ENCODE results near the genes CBY1, JOSD1 and GTPBP1.

GRCh38 chr22:38271820-38272877, 661 bp downstream of the TMEM184B start:
- PRO-cap: no peak

GRCh38 chr22:38316426-38316644, 898 bp downstream of the CSNK1E start:
- PRO-cap: no peak

DNA sequence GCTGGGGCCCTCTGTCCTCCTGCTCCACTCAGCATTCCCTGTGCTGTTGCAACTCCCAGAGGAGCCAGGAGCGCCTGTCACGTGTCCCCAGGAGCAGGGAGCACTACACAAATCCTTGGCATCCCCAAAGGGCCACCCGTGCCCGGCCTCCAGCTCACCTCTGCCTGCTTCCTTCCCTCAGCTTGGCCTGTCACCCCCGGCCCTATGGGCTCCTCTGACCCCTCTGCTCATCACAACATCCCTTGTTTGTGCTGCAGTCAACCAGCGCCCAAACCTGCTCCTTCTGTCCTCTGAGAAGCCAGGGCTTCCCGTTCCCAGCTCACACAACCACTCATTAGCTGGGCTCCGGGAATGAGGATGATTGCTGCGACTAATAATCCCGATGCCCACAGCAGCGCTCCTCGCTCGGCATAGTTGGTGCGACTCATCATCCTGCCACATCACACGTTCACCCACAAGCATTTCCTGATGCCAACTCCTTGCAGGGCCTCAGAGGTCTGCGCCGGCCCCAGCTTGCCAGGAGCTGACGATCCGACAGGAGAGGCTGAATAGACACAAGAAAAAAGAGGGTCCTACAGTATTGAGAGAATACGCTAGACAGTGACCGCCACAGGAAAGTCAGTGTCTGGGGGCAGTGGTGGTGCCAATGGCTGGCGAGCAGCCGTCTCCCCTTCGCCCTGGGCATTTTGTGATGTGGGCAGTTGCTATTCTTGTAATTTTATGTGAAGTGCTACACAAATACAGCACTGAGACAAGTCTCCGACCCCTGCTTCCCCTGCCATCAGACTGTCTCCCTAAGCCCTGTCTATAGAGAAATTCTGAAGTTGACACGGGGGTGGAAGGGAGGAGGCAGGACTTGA, 10.6 kb upstream of the CSNK1E start:
- PRO-cap: no peak

DNA sequence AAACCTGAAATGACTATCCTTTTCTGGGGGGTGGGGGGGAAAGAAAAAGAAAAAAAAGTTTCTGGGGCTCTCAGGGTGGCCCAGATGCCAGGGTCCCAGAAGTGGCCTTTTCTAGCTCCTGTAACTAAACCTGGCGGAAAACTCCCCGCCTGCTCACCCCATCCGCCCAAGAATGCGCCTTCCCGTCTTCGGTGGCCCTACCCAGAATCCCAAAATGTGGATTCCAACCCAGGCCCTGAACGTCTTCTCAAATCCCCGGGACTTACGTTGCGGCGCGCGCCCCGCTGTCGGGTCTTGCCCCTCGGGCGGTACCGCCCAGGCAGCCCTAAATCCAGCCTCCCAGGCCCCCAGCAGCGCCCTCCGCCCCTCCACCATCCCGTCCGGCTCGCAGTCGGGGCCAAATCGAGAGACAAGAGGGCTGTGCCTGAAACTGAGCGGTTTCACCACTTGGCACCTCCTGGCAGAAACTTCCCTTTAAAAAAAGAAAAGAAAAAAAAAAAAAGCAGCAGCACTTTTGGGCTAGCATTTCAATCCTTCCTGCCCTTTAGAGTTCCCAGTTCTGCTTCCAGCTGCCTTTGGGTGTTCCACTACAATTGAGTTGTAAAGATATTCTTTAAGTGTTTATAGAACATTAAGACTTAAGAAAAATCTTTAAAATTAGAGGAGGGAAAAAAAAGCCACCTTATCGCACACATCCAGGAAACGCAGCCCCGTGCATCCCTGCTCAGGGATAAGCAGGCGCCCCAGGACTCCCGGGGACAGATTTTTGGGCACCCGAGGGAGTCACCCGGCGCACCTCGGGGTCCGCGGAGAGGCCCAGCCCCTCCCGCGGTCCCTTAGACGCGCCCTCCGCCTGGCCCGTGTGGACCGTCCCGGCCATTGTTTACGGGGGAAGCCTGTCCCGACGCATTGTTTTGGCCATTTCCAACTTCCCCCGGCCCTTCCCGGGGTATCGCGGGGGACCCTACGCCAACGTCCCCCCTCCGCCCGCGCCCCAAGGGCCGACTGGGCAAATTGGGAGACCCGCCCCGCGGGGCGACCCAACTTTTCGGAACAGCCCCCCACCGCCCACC, 57.6 kb downstream of the KCNJ4 start:
- PRO-cap: bidirectional peak, plus-strand start at position 390 of the sequence, minus-strand start at position 393 of the sequence; bidirectional peak, plus-strand start at position 839 of the sequence, minus-strand start at position 885 of the sequence

DNA sequence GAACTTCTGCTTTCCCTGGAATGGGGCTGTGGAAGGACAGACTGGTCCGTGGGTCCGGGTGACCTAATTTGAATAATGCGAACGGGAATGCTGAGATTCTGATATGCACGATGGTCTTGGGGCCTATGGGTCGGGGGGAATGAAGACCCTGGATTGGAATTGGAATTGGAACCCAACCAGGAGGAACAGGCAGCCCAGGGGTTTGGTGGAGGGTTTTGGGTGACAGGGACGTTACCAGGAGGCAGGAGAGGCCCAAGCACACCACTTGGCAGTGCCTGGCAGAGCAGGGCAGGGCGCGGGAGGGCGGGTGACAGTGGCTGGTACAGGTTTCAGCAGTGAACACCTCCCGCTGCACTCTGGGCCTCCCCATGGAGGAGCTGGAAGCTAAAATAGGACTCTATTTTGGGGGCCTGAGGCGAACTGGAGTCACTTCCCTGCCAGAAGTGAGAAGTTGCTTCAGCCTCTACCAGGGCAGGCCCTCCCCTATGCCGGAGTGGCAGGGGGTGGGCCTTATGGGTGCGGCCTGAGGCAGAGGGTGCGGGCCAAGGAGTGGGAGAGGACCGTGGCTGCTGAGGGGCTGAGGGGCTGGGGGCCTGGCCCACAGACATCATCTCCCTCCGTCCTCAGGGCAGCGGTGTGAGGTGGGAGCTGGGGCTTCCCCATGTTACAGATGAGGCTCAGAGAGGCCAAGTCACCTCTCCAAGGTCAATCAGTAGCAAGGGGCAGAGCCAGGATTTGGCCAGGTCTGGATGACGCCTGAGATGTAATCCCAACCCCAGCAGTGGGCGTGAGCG, 39.5 kb downstream of the KCNJ4 start:
- PRO-cap: no peak

DNA sequence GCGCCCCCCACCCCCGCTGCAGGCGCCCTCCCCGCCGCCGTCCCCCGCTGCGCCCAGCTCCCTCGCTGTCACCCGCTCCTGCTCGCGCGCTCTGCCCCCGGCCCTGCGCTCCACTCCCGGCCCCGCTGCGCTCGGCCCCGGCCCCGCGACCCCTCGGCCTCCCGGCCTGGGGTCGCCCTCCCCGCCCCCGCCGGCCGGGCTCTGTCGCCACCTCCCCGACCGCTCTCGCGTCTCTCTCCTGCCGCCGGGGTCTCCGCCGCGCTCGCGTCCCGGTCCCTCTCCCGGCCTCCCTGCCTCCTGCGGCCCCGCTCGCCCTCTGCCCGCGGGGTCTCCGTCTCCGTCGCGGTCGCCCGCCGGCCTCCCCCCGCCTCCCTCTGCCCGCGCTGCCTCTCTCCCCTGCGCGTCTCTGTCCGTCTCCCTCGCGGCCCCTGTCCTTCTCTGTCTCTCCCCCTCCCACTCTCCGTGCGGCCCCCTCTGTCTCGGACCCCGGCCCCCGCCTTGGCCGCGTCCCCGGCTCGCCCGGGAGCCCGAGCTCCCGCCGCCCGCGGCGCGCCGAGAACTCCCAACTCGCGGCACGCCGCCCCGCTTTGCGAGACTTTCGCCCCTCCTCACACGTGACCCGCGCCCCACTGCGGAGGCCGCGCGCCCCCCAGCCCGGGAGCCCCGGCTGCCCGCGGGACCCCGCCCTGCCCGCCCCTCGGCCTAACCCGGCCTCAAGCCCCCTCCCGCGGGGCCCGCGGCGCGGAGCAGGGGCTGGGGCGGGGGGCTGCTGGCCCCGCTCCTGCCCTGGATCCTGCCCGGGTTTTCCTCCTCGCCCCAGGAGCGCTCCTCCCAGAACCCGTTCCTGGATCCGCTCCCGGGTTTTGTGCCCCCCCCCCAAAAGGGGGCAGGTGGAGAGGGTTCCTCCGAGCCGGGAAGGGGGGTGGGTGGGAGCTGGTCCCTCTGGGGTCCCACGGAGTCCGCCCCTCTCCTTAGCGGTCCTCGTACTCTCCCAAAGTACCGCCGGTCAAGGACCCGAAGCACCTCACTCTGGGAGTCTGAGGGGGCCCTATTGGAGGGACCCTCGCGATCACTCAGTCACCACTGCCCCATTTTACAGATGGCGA, 679 bp upstream of the KCNJ4 start:
- PRO-cap: no peak

GRCh38 chr22:38484968-38485674, 17.2 kb downstream of the KDELR3 start:
- PRO-cap: no peak

DNA sequence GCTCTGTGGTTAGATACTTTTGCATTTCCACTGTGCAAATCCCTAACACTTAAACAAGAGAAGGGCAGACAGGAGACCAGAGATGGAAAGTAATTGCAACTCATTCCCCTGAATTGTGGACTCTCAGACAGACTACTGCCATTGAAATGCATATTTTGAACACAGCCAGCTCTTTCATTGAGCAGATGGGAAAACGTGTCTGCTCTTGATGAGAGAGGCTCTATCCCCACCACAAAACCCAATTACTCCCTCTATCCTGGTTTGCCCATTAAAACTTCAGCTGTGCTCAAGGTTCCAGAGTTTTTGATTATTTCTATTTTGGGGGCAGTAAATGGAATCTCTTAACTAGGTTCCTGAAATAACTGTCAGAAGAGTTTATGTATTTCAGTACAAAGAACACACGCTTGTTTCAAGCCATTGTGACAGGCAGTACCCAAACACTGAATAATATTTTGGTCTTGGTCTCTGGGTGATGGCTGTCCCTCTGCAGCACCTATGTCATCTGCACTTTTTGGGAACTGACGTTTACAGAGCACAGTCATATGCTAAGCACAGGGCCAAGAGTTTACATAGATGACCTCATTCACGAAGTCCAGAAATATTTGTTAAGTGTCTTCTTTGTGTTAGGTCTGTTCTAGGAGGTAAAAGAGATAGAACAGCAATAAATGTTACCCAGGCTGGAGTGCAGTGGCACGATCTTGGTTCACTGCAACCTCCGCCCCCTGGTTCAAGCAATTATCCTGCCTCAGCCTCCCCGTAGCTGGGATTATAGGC, 41.6 kb downstream of the FAM227A start:
- PRO-cap: no peak

- PRO-cap: bidirectional peak, plus-strand start at chr22:38656660, minus-strand start at chr22:38656365; bidirectional peak, plus-strand start at chr22:38657045, minus-strand start at chr22:38656927
Measured at GRCh38 chr22:38656196-38657167, at the start of gene CBY1. TSS of gene CBY1 (plus strand) at chr22:38656638.

GRCh38 chr22:38700140-38701232, at the start of gene JOSD1:
TSS of gene JOSD1 (minus strand) at chr22:38700943.
- PRO-cap: bidirectional peak, plus-strand start at chr22:38700402, minus-strand start at chr22:38700404; bidirectional peak, plus-strand start at chr22:38701121, minus-strand start at chr22:38700940

DNA sequence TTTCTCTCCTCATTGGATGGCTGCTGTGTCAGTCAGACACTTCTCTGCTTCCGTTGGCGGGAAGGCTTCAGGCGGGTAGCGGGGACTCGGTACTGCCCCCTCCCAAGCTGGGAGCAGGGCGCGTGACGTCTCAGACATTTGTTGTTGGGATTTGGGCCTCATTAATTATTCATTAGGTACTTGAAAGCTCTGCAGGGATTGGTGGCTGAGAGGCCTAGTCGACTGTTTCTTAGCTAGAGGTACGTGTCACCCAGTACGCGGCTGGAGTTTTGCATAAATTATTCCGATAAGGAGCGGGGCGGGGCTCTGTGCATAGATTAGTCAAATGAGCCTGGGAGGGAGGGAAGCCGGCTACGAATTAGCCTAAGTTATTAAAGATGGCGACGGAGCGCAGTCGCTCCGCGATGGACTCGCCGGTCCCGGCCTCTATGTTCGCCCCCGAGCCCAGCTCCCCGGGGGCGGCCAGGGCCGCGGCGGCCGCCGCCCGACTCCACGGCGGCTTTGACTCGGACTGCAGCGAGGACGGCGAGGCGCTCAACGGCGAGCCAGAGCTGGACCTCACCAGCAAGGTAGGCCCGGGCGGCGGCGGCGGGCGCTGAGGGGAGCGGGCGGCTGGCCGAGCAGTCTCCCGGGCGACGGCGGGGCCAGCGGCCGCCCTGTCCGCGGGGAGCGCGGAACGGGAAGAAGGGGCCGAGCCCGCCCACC, at the start of gene GTPBP1:
Gene GTPBP1, plus strand, starts transcription at position 366 of the 705 bp plus-strand sequence.
- PRO-cap: bidirectional peak, plus-strand start at position 161 of the sequence, minus-strand start outside the sequence; unidirectional peak, plus-strand start at position 371 of the sequence

DNA sequence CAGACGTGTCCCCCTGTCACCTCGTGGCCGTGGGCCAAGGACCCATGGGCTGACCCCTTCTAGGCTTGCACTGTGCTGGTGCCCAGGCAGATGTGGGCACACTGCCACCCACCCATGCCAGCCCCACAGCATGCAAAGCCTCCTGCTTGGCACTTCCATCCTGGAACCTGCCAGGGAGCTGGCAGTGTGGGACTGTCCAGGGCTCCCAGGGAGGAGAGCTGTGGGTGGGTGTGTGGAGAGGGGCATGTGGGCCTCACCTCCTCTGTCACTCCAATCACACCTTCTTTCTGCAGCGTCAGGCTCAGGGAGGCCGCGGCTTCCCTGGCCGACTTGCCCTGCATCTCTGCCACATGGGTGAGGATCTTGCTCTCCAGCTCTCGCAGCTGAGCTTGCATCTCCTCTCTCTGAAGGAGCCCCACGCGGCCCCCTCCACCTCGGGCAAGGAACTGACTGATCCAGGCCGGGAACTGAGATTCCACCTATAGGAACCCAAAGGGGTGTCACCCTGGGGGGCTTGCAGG, 16.3 kb downstream of the SUN2 start:
- PRO-cap: no peak

DNA sequence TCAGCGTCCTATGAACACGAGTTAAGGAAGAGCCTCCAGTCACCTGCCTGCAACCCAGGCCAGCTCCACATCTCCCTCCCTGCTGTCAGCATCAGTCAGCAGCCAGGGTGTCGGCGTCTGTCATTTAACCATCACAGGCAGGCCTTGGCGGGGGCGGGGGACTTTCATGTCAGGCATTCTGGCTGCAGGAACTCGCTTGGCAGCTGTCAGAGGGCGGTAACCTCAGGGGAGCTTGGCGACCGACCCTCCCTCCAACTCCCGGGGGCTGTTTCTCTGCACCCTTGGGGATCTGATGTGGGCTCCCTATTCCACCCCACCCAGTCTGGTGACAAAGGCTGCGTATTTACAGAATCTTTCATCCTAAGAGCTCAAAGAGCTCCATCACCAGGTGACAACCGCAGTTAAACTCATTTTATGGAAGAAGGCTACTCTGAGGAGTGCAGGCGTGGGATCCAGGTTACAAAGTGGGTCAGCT, 2.8 kb upstream of the SUN2 start:
- PRO-cap: no peak

- PRO-cap: no peak
Measured at GRCh38 chr22:38864078-38864922, 7.7 kb downstream of the CBX6 start.

- PRO-cap: no peak
Measured at GRCh38 chr22:38873817-38874348, 1.9 kb upstream of the CBX6 start.

DNA sequence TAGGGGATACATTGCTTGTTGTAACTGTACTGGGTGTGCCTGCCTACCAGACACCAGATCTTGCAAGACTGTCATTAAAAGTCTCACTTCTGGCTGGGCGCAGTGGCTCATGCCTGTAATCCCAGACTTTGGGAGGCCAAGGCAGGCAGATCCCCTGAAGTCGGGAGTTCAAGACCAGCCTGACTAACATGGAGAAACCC, 35.4 kb upstream of the APOBEC3A start:
- PRO-cap: no peak

DNA sequence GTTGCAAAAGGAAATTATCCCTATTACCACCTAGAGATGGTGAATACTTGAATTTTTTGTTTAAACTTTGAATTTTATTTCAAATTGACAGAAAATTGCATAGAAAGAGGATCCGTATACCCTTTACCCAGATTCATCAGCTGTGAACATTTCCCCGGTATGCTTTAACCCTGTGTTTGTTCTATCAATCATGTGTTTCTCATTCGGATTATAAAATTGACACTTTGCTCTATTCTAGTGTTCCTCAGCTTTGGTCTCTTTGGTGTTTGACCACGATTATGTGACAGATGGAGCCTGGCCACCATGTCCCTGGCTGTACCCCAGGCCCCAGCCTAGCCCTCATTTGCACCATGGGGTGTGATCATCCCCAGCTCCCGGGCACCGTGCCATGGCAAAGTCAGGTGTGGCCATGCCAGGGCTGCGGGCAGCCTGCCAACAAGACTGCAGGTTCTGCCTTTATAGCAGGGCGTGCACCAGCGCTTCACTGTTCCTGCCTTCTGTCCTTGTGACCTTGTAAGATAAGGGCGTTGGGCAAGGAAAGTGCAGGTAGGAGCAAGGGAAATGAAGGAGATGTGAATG, 22.5 kb upstream of the APOBEC3A start:
- PRO-cap: no peak

- PRO-cap: no peak
Measured at GRCh38 chr22:38966243-38966442, 8.7 kb downstream of the APOBEC3A start.

DNA sequence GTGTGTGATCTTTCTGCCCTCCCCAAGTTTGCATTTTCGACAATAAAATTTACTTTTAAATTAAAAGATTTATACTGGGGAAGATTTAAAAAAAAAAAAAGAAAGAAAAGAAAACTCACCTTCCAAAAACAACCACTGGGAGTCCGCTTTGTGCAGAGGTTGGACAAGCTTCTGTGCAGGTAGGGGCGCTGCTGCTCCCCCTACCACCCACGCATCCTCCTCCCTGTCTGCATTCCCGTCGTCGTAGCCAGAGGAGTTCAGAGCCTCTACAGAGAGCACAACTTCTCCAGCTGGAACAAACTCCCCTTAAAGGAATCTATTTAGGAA, 893 bp upstream of the APOBEC3B start:
- PRO-cap: no peak

DNA sequence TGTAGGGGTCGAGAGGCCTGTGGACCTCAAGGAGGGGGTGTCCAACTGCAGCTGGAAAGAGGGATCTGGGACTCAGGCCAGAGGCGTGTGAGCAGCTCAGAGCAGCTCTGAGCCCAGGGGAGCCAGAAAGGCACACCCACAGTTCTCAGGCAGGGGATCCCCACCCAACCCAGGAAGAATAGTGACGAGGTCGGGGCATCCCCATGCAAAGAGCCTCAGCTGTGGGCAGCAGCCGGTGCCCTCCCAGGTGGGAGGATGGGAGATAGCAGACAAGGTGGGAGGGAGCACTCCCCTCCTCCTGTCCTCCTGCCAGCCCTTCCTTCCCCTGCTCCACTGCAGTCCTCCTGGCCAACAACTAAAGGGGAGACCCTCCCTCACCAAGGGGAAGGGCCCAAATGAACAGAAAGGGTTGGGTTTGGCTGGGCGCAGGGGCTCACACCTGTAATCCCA, 2.5 kb downstream of the APOBEC3H start:
- PRO-cap: no peak